Vermiform appendix (tissue), 1 donor: ENCODE measurements around a stretch of chr19.

- PRO-cap: no peak
Measured at GRCh38 chr19:40719398-40719831, 2.5 kb downstream of the ITPKC start.

- PRO-cap: bidirectional peak, plus-strand start at chr19:40777667, minus-strand start at chr19:40777459; unidirectional peak, minus-strand start at chr19:40777867; bidirectional peak, plus-strand start at chr19:40778247, minus-strand start at chr19:40777923
Measured at GRCh38 chr19:40777004-40778131, 679 bp upstream of the RAB4B start.

- PRO-cap: no peak
Measured at GRCh38 chr19:40779967-40781011, 2.2 kb downstream of the RAB4B start.

GRCh38 chr19:40804954-40806190 lies 6.4 kb downstream of the EGLN2 start:
- PRO-cap: no peak

GRCh38 chr19:40808093-40808769 lies 9.2 kb downstream of the EGLN2 start:
- PRO-cap: no peak

DNA sequence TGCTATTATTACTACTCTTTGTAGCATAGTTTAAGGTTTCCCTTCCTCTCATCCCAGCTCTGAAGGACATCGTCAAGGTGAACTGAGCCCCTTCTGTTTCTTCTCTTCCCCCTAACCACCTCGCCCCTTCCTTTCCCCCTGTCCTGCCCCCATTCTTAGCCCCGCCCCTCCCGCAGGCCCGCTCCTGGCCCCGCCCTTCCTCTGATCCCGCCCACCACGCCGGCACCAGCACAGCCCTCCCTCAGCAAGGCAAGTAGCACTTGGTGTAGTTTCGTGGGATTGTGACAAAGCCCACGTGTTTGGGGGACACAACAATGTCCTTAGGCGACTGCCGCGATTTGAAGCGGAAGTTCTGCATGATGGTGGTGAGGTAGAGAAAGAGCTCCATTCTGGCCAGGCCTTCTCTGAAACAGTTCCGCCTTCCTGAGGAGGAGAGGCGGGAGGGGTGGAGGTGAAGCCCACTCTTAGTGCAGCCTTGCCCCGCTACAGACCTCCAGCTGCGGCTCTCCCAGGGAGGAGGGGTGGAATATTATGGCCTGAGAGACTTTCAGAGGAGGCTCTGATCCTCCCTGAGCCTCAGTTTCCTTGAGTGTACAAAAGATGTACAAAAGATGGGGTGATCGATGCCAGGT lies 26.3 kb upstream of the CYP2A7 start:
- PRO-cap: unidirectional peak, minus-strand start at position 110 of the sequence

GRCh38 chr19:41206653-41207308 lies 12.2 kb upstream of the AXL start:
- PRO-cap: no peak

- PRO-cap: no peak
Measured at GRCh38 chr19:41301398-41302039, 8.5 kb upstream of the CCDC97 start.

DNA sequence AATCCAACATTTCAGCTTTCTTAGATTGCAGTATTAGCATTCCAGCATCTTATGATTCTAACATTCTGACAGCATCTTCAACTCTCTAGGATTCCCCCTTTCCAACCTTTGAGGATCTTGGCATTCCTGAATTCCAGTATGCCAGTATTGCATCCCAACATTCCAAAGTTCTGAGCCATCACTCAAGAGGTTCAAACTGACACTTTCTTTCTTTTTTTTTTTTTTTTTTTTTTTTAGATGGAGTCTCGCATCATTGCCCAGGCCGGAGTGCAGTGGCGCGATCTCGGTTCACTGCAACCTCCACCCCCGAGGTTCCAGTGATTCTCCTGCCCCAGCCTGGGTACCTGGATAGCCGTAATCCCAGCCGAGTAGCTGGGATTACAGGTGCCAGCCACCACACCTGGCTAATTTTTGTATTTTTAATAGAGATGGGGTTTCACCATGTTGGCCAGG lies 13.7 kb downstream of the TGFB1 start:
- PRO-cap: no peak

GRCh38 chr19:41352653-41353521 lies 835 bp downstream of the TGFB1 start:
- PRO-cap: unidirectional peak, plus-strand start at chr19:41352940

DNA sequence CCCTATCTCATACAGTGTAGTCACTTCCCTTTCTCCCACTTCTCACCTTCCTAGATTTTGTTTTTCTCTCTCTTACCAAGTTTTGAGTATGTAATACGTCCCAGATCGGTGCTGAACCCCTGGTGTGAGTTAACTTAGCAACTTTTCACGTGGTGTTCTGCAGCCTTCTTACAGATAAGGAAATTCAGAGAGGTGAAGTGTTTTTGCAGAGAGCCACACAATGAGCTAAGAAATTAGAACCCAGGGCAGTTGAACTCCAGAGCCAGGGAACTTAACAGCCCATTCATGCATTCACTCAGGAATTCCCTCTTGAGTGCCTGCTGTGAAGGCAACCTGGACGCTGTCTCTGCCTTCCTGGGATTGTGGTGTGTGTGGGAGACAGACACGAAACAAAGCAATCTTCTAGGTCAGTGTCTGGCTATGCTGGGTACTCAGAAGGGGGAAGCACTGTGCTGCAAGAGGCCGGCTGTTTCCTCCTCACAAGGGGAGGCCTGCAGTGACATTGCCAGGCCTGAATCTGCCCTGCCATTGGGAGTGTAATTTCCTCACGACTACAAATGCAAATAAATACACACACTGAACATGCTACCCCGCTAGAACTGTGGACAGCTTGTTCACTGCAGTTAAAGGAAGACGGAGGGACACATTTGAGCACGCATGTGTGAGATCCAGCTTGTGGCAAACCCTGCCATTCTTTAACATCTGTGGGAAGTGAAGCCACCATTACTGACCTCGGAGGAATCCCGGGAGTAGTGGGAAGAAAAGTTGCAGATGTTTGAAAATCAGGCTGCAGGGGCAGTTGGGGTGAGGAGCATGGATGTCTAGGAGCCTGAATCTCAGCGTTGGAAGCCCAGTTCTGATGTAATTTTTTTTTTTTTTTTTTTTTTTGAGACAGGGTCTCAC lies 9.7 kb downstream of the BCKDHA start:
- PRO-cap: no peak

GRCh38 chr19:41415175-41415645 lies 12.0 kb downstream of the B3GNT8 start:
- PRO-cap: no peak

DNA sequence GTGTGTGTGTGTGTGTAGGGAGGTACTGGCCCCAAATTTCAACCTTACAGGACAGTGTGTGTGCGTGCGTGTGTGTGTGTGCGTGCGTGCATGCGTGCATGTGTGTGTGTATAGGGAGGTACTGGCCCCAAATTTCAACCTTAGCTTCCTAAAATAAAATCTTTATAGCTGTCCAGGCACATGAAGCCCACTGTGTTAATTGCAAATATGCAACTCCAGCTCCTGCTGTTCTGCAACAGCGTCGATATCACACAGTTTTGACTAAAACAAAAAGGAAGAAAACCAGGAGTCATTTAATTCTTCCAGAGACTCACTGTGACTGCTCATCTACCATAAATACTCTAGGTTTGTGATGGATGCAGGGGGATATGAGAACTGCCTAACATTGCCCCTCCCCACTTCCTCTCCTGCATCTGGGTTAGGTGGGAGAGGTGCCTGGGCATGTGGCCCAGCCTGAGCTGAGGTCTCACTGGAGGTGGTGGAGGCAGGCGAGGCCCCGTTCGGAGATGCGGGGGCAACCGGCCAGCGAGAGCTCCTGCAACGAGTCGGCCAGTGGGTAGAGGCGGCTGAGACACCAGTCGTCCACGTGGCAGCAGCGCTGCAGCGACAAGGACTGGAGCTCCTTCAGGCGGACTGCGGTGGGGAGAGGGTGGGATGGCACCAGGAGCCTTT lies 5.8 kb upstream of the B3GNT8 start:
- PRO-cap: no peak

- PRO-cap: no peak
Measured at GRCh38 chr19:41457158-41457686, 14.3 kb downstream of the ERICH4 start.

- PRO-cap: no peak
Measured at GRCh38 chr19:41521170-41521841, 54.7 kb upstream of the CEACAM21 start.

GRCh38 chr19:41521842-41522552 lies 54.0 kb upstream of the CEACAM21 start:
- PRO-cap: no peak

GRCh38 chr19:41638497-41639212 lies 11.8 kb upstream of the CEACAM4 start:
- PRO-cap: bidirectional peak, plus-strand start at chr19:41638867, minus-strand start at chr19:41638681

DNA sequence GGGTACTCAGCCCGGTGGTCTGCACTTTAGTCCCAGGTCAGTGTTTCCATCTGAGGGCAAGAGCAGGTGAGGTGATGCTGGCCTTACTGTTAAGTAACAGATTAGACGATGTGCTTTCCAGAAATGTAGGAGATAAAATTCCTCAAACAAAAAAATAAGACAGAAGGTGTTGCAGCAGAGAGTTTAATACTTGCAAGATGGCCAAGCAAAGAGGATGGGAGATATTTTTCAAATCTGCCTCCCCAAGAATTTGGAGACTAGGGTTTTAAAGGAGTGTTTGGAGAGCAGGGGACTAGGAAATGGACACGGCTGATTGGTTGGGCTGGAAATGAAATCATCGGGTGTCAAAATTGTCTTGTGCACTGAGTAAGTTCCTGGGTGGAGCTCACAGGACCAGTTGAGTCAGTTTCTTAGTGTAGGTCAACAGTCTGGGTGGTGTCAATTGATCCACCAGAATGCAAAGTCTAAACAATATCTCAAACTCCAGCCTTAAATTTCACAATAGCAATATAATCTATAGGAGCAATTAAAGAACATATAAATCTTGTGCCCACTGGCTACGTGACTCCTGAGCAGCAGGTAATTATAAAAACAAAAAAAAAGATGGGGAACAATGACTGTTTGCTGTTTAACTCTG lies 22.9 kb upstream of the CEACAM4 start:
- PRO-cap: unidirectional peak, minus-strand start at position 241 of the sequence

DNA sequence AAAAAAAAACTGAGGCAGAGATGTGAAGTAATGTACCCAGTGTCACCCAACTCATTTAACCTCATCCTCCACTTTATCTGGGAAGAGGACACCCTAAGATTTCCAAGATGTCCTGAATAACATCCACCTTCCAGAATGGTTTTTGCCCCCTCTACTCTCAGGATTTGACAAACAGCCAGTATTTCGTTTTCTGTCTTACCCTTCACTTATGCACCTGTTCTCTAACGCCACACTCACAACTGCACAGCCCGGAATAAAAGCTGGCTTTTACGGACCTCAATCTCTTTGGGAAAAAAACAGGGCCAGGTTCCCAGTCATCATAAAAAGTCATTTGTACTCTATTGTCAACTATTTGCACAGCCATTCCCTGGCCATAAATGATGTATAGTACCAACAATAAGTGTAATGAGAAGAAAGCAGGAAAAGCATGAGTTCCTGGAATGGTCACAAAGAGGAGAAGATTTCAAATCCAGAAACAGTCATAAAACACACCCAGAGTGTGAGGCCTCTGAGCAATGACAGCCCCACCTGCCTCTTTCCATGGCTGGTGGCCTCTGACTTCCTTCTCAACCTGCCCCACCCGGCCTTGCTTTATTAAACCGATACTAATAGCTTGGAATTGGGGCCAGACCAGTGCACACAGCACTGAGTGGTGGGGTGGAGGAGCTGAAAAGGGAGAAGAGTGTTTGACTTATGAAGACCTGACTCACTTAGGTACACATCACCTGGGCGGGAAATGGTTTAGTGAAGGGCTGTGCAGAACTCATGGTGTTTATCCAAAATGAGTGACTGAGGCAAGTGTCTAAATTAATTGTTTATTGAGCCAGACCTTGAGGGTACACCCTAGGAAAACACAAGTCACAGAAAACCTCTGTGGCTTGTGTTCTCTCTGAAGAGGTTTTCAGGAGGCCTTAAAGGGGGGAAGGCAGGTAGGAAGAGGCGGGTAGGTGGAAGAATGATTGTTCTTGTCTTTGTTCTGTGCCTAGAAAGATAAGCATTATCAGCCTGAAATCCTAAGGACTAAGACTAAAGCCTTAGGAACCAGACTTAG lies 20.8 kb upstream of the CEACAM6 start:
- PRO-cap: bidirectional peak, plus-strand start at position 428 of the sequence, minus-strand start at position 232 of the sequence

GRCh38 chr19:41862492-41863676 lies 2.8 kb downstream of the RPS19 start:
- PRO-cap: no peak